Frontal cortex (tissue), 2 donors: Measurements from ENCODE around the gene PGM2.

GRCh38 chr4:26015141-26015846, 101.3 kb downstream of the SMIM20 start:
- RAMPAGE, long total RNA: no peak

- RAMPAGE, long total RNA: no peak
Observed at GRCh38 chr4:26804840-26805187, 55.8 kb upstream of the STIM2 start.

- RAMPAGE, long total RNA: no peak
Observed at GRCh38 chr4:27075609-27076129, 215.0 kb downstream of the STIM2 start.

DNA sequence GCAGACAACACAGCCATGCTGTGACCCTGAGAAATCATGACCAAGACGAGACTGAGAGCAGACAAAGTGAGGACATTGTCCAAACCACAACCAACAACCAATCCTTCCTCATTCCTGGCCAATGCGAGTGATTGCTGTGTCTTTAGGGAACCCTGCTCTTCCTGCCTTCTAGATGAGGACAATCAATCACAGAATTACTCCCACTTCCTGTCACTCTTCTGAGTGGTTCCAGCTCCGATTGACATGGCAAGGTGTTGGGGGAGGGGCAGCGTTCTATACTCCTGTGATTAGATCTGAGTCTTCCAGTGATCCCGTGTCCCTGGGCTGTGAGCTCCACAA, 227.8 kb downstream of the STIM2 start:
- RAMPAGE, long total RNA: no peak

GRCh38 chr4:30031958-30032283, 688.2 kb upstream of the PCDH7 start:
- RAMPAGE, long total RNA: no peak

DNA sequence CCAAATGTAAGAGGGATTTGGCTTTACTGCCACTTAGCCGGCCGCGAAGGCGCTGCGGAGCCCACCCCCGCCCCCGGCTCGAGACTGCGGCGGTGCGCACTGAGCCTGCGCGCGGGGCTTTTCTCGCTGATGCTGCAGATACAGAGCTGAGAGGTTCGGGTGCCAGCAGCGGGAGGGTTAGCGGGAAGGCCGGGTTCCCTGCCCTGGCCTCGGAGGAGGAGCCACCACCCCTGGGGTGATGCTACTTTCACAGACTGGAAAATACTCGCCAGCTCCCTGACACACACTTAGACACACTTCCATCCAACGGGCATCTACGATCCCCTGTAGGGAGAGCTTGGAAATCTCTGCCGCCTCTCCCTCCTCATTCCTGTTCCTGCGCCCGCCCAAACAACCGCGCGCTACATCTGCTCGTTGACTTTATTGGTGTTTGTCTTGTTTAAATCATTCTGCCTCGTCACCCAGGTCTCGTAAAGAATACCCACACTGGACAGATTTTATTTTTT, 2.1 kb upstream of the PCDH7 start:
- RAMPAGE, long total RNA: no peak

DNA sequence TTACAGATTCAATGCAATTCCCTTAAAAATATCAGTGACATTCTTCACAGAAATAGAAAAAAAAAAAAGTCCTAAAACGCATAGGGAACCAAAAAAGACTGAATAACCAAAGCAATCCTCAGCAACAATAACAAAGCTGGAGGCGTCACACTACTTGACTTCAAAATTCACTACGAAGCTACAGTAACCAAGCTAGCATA, 528.5 kb downstream of the PCDH7 start:
- RAMPAGE, long total RNA: no peak

- RAMPAGE, long total RNA: no peak
Observed at GRCh38 chr4:33358573-33358890, 2638.4 kb downstream of the PCDH7 start.

- RAMPAGE, long total RNA: no peak
Observed at GRCh38 chr4:33558933-33559195, 2685.4 kb downstream of the ARAP2 start.

- RAMPAGE, long total RNA: no peak
Observed at GRCh38 chr4:34436020-34436588, 1808.2 kb downstream of the ARAP2 start.

DNA sequence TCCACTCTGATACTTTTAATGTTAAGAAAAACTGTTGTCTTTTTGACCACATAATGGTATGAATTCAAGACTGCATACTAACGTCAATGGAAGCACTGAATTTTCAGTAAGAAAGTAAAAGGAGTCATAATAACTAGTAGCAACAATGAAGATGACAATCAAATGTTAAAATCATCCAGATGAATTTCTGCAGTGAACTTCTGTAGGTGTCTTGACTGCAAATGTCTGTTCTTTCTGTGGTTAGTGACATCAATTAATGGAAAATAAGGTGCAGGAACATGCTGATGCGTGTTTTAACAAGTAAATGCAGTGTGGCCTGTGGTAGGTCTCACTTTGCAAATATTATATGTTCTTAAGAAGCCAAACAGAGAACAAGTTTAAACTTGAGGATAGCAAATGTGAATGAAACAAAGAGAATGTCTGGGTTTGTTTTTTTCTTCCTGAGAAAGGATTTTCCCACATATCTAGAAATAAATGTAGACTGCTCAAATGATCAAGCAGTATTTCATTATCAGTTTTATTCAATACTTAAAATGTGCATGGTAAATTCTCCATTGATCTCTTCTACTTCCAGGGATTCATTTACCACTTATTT, 2.6 kb upstream of the DTHD1 start:
- RAMPAGE, long total RNA: no peak

DNA sequence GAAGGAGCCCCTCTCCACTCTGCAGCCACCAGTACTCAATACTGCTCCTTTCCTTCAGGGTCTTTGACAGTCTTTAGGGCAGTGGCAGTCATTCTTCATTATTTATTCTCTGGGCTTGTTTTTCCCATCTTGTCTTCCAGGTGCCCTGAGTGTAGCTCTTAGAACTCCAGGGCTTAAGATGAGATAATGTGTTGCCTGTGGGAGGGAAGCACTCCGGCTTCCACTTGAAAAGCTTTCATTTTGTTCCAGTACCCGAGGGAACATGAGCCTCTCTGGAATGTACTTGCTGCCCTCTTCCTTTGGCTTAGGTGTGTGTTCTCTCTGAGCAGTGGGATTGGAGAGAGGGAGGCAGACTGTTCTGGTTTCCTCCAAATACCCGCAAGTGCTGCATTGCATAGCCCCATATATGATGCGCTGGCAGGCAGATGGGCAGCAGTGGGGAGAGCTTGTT, 927 bp upstream of the DTHD1 start:
- RAMPAGE, long total RNA: no peak

GRCh38 chr4:37595770-37596112, 90.4 kb downstream of the RELL1 start:
- RAMPAGE, long total RNA: no peak

- RAMPAGE, long total RNA: no peak
Observed at GRCh38 chr4:37676646-37677334, 9.4 kb downstream of the RELL1 start.

DNA sequence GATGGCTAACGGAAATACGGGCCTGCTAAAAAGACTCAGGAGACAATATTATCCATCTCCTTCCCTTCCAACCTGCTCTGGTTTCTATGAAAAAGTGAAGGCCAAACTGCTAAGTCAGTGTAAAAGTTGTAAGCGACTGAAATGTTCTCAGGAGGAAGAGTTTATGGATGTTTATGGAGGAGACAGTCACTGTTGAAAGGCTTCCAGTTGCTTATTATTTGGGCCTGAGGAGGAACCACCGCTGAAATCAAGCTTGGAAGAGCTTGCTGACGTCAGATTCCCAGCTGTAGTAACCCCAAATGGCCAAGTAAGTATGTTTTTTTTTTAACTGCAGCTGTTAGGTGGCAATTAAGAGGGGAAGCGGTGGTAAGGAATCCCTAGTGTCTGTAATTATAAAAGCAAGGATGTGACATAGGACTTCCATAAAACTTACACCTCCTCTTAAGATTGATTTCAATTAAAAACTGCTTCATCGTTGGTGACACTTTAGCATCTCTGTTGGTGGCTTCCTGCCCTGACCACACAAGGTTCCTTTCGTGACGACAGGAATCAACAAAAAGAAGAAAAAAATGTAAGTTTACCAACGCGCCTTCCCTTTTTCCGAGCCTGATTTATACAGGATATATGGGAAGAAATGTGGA, 1.0 kb downstream of the RELL1 start:
- RAMPAGE, long total RNA: no peak

GRCh38 chr4:37826053-37826853, at the start of gene PGM2:
PGM2 (plus strand) TSS chr4:37826686.
- RAMPAGE, long total RNA: no peak

GRCh38 chr4:37839497-37839974, 13.1 kb downstream of the PGM2 start:
- RAMPAGE, long total RNA: no peak

DNA sequence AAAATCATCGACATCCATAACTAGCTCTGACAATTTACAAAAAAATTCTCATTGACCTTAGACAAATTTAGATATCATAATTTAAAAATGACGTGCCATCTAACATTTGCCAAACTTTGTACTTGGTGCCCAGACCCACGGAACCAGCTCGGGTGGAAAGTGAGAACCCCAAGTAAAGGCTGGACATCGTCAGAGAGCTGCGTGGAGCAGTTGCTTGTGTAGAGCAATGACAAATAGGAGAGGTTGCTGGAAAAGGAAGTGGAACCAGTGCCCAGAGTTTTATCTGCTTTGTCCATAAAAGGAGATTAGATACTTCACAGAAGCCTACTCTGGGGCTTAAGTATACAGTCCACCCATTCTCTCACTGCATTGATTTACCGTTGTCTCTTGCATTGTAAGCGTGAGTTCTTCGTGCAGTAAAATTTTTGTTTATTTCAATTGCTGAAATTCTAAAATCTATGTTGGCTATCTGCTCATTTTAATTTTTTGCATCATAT, 5.4 kb upstream of the TBC1D1 start:
- RAMPAGE, long total RNA: no peak

GRCh38 chr4:38004779-38005372, 44.7 kb downstream of the PTTG2 start:
- RAMPAGE, long total RNA: no peak

- RAMPAGE, long total RNA: no peak
Observed at GRCh38 chr4:38078070-38079011, 118.1 kb downstream of the PTTG2 start.